ENCODE measurements around the gene IL17C.

GRCh38 chr16:88469438-88470111, 16.5 kb downstream of the ZFPM1 start:
- PRO-cap, 3 experiments: no peak in any of the 3 experiments
- RAMPAGE, long total RNA, 4 experiments: no peak in any of the 4 experiments
- RRBS: no CpG with 5 or more reads among the region's 12 CpGs

DNA sequence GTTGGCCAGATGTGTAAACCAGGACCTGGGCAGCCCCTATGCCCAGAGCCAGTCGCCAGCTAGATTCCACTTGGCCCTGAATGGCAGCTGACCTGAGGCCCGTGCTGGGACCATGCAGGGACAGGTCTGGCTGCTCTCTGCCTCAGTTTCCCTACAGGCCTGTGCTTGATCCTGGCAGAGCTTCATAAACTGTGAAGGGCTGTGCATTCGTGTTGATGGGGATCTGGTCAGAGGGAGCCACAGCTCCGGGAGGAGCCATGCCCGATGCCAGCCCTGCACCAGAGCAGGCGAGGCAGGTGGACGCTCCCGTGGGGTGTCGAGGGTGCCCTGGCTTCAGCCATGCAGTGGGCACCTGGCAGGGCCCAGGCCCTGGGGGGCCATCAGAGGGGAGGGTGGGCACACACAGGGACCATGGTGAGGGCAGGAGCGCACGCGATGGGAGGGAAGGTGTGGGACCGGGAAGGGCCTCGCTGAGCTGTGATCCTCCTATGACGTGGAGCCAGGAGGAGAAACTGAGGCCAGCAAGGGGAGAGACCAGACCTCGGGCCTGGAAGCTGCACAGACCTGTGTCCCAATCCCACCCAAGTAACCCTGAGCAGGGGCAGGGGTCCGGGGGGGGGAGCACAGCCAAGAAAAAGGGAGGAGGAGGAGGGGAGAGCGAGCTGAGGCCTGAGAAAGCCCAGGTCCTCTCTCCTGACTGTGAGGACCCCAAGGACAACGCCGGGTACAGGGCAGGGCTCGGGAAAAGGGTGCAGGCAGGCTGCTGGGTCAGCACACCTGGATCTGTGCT, 22.0 kb downstream of the ZFPM1 start:
- PRO-cap, 3 experiments: no peak in any of the 3 experiments
- RAMPAGE, long total RNA, 4 experiments: no peak in any of the 4 experiments
- RRBS: 37% methylated on average over 3 of the region's 21 CpGs

DNA sequence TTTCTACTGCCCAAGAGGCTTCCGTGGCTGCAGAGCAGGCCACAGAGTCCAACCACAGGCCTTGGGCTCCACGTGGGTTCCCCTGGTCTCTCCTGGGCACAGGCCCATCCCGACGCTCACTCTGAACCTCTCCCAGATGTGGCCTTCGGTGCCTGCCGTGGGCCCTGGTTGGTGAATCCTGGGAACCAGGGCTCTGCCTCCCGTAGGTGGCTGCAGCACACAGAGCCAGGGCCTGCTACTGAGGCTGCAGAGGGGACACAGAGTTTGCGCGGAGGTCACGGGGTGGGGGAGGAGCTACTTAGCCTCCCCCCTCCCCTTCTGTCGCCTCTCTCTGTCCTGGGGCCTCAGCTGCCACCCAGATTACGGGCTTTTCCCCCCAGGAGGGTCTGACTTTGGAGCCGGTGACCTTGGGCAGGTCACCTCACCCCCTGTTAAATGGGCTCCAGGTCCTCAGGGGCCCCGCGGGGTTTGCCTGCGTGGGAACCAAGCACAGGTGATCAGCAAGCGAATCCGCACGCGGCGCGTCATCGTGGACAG, 55.4 kb downstream of the ZFPM1 start:
- PRO-cap, 3 experiments: no peak in any of the 3 experiments
- RAMPAGE, long total RNA, 4 experiments: no peak in any of the 4 experiments
- RRBS: no CpG with 5 or more reads among the region's 23 CpGs

DNA sequence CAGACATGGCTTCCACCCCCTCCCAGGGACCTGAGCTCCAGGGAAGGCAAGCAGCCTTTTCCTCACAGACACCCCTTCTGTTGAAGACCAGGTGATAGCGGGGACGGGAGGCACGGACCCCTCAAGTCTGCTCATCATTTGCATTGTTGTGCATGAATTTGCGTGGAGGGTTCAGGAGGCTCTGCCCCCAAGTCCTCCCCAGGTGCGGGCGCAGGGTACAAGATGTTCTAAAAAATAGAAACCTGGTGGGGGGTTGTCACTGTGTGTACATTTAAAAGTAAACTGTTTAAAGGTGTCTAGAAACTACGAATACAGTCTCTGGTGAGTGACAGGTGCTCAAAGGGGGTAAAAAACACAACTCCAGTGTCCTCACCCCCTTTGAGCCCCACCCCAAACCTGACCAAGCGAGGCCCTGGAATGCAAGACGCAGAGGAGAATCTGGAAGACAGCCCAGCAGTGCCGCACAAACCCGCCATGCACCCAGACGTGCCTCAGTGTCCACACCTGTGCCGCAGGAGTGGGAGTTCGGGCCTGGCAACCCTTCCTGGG, 33.4 kb upstream of the ZC3H18 start:
- PRO-cap, 3 experiments: no peak in any of the 3 experiments
- RAMPAGE, long total RNA, 4 experiments: no peak in any of the 4 experiments
- RRBS: no CpG with 5 or more reads among the region's 14 CpGs

DNA sequence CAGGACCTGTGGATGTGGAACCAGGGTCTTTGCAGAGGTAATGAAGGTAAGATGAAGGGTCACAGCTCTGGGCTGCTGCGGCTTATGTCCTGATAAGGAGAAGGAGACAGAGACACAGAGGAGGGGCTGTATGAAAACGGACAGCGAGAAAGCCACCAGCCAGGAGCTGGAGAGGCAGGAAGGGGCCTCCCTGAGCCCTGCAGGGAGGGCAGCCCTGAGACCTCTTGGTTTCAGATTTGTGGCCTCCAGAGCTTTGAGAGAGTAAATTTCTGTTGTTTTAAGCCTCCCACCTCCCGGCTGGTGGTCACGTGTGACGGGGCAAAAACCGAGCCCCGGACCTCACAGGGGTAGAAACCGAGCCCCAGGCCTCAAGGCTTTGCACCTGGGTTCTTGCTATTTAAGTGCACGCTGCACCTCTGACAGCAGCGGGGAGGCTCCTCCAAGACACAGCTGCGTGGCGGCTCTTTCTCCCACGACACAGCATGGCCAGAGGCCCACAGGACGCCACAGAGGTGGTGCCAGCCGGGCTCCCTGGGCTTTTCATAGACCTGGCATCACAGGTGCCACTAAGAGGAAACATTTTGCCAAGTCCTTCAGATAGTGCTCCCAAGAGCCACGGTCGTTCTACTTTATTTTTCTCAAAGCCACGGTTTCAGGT, 17.4 kb upstream of the ZC3H18 start:
- PRO-cap, 3 experiments: no peak in any of the 3 experiments
- RAMPAGE, long total RNA, 4 experiments: no peak in any of the 4 experiments
- RRBS: 85% methylated on average over 4 of the region's 19 CpGs

DNA sequence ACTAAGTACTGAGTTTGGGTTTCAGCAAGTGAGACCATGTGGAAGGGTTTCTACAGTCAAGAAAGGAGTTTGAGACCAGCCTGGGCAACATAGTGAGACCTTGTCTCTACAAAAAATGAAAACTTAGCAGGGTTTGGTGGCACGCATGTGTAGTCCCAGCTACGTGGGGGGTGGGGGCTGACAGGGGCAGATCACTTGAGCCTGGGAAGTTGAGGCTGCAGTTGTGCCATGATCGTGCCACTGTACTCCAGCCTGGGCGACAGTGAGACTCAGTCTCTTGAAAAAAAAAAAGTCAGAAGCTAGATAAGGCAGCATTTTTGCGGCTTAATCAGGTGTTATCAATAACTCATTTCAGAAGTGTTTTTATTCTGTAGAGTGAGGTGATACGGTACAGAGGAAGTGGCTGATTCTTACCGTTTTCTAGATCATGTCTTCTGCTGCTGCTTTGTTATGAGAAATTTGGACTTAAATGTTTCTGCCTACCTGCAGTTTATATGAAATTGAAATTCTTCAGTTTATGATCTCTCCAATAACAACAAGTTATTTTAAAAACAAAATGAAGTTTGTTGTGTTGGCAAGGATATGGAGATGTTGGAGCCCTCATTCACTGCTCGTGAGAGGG, 18.5 kb downstream of the ZC3H18 start:
- PRO-cap, 3 experiments: no peak in any of the 3 experiments
- RAMPAGE, long total RNA, 4 experiments: no peak in any of the 4 experiments
- RRBS: no CpG with 5 or more reads among the region's 8 CpGs

GRCh38 chr16:88638030-88638626, at the start of gene IL17C:
IL17C (plus strand) TSS chr16:88638572.
- PRO-cap, 3 experiments: no peak in any of the 3 experiments
- RAMPAGE, long total RNA, 4 experiments: no peak in any of the 4 experiments
- RRBS: 8% methylated on average over 3 of the region's 17 CpGs

DNA sequence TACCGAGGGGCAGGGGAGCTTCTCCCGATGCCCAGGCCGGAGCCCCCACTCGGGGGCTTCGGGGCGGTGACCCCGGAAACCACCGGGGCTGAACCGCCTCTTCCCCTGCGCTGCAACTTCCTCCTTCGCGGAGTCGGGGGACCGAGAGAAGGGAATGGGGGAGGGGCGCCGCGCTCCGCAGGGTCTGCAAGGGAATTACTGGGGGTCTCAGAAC, 389 bp downstream of the CYBA start:
- PRO-cap, 3 experiments: no peak in any of the 3 experiments
- RAMPAGE, long total RNA, 4 experiments: no peak in any of the 4 experiments
- RRBS: 24% methylated on average over 4 of the region's 18 CpGs

DNA sequence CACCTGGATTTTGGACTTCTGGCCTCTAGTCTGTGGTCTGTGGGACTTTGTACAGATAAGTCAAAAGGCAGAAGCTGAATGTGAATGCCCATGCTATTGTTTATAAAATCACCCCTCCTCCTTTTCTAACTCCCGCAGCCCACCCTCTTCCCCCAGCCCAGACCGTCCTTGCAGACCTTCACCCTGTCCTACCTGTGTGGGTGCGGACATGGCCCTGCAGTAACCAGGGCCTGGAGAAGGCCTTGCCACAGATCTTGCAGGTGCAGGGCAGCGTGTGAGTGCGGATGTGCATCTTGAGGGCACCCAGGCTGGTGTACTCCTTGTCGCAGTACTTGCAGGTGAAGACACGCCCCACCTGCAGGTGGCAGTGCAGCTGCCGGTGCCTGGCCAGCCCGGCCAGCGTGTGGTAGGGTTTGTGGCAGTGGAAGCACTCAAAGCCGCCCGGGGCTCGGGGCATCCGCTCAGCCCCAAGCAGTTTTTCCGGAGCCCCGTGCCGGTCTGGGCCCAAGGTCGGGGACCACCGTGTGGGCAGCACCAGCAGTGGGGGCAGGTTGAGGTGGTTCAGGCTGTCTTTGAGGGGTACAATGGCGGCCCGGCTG, 5.3 kb downstream of the SNAI3 start:
- PRO-cap, 3 experiments: no peak in any of the 3 experiments
- RAMPAGE, long total RNA, 4 experiments: no peak in any of the 4 experiments
- RRBS: 50% methylated on average over 12 of the region's 21 CpGs

GRCh38 chr16:88715280-88716135, 9.2 kb downstream of the CTU2 start:
- PRO-cap, 3 experiments: no peak in any of the 3 experiments
- RAMPAGE, long total RNA, 4 experiments: no peak in any of the 4 experiments
- RRBS: 85% methylated on average over 10 of the region's 54 CpGs

DNA sequence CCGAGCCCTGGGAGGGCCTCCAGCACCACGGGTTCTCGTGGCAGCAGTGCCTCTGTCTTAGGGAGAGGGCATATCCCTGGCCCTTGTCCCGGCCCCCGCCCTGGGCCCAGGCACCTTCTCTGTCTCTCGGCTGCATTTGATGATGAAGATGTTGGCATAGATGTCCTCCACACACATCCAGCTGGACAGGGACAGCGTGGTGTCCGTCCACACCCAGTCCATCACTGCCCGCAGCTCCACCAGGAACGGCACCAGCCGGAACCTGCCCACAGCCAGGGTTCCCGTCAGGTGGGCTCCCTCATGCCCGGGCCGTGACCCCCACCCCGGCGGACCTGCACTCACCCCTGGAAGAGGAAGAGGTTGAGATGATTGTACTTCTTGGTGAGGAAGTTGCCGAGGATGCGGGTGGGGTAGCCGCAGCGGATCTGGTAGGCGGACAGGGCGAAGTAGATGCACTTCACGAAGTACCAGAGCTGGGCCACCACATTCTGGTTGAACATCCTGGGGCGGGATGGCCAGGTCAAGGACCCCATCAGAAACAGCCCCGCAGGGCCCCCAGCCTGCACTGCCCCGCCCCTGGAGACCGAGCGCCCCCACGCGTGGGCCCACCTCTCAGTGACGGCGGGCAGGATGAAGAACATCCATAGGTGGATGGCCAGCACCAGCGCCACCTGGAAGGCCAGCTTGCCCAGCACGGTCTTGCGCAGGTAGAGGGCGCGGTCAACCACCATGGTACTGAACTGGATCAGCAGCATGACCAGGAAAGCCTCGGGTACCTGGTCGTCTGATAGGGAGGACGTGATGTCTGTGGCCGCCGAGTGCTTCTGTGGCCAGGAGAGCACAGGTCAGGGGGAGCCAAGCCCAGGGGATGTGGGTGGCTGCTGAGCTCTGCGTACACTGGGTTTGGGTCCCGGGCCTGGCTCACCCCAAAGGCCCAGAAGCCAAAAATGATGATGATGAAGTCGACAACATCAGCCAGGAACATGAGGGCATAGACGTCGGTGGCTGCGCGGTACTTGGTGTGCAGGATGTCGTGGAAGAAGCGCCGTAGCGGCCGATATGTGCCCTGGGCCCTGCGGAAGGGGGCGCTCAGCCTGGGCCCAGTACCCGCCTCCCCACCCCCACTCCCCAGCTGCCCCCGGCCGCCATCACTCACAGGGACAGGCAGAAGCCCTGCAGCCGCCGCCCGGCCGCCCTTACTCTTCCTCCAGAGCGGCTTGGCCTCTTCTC, 13.6 kb downstream of the CTU2 start:
- PRO-cap, 3 experiments: no peak in any of the 3 experiments
- RAMPAGE, long total RNA, 4 experiments: start-site peak on the minus strand in 1 of 4 experiments, centred at position 998 of the sequence, 14 reads per replicate
- RRBS: 94% methylated on average over 3 of the region's 64 CpGs

GRCh38 chr16:88725232-88725634, 18.9 kb downstream of the CTU2 start:
- PRO-cap, 3 experiments: no peak in any of the 3 experiments
- RAMPAGE, long total RNA, 4 experiments: no peak in any of the 4 experiments
- RRBS: 63% methylated on average over 6 of the region's 18 CpGs

- PRO-cap, 3 experiments: no peak in any of the 3 experiments
- RAMPAGE, long total RNA, 4 experiments: no peak in any of the 4 experiments
- RRBS: 80% methylated on average over 2 of the region's 34 CpGs
Observed at GRCh38 chr16:88726611-88727126, 20.4 kb downstream of the CTU2 start.

DNA sequence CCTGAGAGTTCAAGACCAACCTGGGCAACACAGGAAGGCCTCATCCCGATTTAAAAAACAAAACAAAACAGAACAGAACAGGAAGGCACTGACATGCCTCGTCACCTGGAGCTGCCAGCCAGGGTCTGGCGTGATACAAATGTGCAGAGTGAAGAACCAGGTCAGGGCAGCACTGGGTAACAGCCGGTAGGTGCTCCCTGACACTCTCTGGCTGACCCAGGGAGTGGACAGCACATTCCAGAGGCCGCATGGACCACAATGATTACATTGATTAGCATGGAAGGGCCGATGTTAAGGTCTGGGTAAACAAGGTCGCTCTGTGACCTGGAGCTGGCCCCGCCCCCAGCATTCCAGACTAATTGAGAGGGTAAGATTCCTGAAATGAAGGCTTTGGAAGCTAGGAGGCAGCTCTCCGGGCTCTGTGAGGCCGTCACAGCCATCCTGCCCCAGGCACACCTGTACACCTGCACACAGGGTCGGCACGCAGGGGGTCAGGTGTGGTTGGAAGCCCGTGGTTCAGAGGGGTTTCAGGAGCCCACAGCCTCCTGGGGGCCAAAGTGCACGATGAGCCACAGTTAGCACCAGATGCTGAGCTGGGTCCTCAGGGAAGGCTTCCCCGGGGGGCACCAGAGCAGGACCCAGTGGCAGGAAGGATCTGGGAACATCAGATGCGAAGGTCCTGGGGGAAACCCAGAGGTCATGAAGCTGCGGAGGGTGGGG, 21.4 kb downstream of the PIEZO1 start:
- PRO-cap, 3 experiments: no peak in any of the 3 experiments
- RAMPAGE, long total RNA, 4 experiments: no peak in any of the 4 experiments
- RRBS: no CpG with 5 or more reads among the region's 17 CpGs

DNA sequence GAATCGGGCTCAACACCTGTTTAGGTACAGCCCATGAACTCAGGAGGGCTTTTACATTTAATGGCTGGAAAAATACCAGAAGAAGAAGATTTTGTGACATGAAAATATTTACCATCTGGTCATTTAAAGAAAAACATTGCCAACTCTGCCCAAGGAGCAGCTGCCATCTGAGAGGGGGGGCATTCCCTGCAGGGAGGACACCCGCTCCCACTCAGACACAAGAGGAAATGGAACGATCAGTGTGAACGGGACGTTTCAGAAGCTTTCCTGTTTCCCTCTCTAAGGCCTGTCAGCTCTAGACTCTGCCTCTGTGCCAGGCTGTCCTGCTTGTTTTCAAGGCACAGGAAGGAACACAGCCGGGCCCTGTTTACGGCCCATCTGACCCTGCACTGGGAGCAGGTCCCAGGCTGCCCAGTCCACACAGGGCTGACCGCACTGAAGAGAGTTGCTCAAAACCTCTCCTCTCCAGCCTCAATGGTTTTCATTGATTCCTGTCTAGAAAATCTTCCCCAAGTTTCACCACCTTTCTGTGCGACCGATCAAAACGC, 1.7 kb downstream of the PIEZO1 start:
- PRO-cap, 3 experiments: no peak in any of the 3 experiments
- RAMPAGE, long total RNA, 4 experiments: no peak in any of the 4 experiments
- RRBS: no CpG with 5 or more reads among the region's 11 CpGs

DNA sequence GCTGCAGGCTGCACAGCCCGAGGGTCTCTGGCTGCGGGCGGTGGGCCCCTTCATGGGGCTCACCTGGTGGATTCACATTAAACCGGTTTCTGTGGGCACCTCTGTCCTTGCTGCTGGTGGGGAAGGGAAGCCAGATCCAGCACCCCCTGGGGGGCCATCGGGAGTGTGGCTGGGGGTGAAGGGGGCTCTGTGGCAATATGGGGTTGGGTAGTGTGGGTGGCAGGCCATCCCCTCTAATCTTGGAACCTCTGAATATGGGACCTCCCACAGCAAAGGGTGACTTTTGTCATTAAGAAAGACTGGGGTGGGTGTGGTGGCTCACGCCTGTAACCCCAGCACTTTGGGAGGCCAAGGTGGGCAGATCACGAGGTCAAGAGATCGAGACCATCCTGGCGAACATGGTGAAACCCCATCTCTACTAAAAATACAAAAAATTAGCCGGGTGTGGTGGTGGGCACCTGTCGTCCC, 3.3 kb downstream of the APRT start:
- PRO-cap, 3 experiments: no peak in any of the 3 experiments
- RAMPAGE, long total RNA, 4 experiments: no peak in any of the 4 experiments
- RRBS: no CpG with 5 or more reads among the region's 11 CpGs

GRCh38 chr16:88900565-88901062, 34.2 kb upstream of the PABPN1L start:
- PRO-cap, 3 experiments: no peak in any of the 3 experiments
- RAMPAGE, long total RNA, 4 experiments: no peak in any of the 4 experiments
- RRBS: 43% methylated on average over 1 of the region's 17 CpGs

- PRO-cap, 3 experiments: no peak in any of the 3 experiments
- RAMPAGE, long total RNA, 4 experiments: no peak in any of the 4 experiments
- RRBS: 59% methylated on average over 8 of the region's 42 CpGs
Observed at GRCh38 chr16:88902762-88903820, 36.6 kb upstream of the PABPN1L start.

- PRO-cap, 3 experiments: peak in 3 of 3 experiments; most common plus-strand start chr16:88927166 (in 2); most common minus-strand start chr16:88927169 (in 2)
- RAMPAGE, long total RNA, 4 experiments: start-site peak on the minus strand in 2 of 4 experiments, at chr16:88927113-88927177 at its widest, 6 to 8 reads per replicate
- RRBS: no CpG with 5 or more reads among the region's 26 CpGs
Observed at GRCh38 chr16:88926850-88927287, 50.1 kb downstream of the CBFA2T3 start.

- PRO-cap, 3 experiments: no peak in any of the 3 experiments
- RAMPAGE, long total RNA, 4 experiments: no peak in any of the 4 experiments
- RRBS: 55% methylated on average over 6 of the region's 22 CpGs
Observed at GRCh38 chr16:88971749-88972310, 5.2 kb downstream of the CBFA2T3 start.